Left lobe of liver (tissue), 1 donor: Measurements from ENCODE around the gene MAP3K4.

- PRO-cap = bidirectional peak, plus-strand start at chr6:160092919, minus-strand start at chr6:160092828
These were observed 28.6 kb upstream of the SLC22A1 start for GRCh38 chr6:160092588-160093851.

DNA sequence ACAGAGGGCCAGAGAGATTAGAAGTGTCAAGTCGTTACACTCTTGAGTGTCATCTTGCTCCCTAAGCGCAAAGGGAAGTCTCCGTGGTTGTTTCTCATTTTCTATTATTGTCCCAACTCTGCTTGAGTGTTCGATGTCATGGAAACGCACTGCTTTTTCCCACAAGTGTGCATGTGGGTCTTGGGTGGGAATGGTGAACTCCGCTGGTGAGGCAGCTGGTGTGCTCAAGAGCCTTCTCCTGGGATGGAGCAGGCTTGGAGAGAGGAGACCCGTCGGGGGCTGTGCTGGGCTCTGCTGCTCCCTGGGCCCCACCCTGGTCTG, 20.0 kb upstream of the SLC22A1 start:
- PRO-cap = no peak

DNA sequence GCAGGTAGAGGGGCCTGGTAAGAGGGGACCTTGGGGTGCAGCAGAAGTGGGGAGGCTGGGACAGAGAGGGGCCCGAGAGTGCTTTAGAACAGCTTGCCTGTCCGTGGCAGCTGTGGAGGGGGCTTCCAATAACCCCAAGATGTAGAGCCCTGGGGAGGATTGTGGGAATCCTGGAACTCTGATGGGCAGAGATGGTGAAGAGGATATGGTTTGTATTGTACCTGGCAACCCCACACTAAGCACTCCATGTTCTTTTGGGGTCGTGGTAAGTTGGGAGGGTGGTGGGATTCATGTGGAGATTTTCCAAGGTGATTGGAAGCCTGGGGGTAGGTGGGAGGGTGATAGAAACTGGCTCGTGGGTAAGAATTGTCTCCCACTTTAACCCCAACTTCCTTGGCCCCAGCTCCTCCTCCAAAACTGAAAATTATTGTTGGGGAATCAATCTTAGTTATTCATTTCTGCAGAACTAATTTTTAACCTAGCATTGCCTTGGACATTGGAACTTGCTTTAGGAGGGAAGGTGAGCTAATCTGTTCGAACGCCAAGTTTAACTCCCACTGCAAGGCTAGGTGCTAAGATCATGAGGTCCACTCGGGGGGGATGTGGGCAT, 3.3 kb downstream of the SLC22A1 start:
- PRO-cap = bidirectional peak, plus-strand start at position 544 of the sequence, minus-strand start at position 350 of the sequence

DNA sequence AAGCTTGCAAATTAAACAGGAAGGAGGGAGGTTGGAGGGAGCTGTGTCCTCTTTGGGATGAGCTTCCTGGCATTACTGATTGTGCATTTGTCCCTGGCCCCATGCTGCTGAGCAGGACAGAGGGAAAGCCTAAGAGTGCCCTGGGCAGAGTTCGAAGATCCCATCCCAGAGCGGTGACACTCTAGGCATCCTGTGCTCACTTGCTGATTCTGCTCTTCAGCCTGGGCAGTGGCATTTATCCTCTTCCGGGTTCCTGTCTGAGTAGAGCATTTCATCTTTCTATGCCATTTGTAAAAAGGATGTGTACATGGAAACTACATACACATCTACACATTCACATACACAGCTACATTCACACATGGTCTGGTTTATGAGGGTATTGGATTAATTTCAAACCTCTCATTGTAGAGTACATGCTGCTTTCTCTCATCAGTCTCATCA, 40.6 kb downstream of the SLC22A1 start:
- PRO-cap = unidirectional peak, plus-strand start at position 78 of the sequence; unidirectional peak, plus-strand start at position 147 of the sequence

DNA sequence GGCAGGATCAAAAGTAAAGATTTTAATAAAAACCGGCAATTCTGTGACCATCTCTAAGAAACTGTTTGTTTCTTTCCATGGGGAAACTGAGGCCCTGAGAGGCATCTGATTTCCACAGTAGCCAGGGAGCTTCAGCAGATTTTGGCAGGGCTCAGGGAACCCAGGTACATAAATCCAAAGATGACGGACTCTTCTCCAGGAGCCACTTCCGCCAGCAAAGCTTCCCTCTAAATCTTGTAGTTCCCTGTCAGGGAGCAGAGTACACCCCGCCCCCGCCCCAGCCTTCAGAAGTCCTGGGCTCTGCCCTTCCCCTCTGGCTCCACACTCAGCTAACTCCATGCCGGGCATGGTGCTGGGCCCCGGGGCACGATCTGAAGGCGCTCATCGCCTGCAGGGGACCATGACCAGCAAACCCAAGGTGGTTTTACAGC, 41.3 kb upstream of the SLC22A2 start:
- PRO-cap = no peak

- PRO-cap = no peak
These were observed 89.7 kb downstream of the SLC22A3 start for GRCh38 chr6:160437728-160438511.

- PRO-cap = no peak
These were observed 98.8 kb downstream of the SLC22A3 start for GRCh38 chr6:160446777-160447678.

GRCh38 chr6:160519822-160521055, 143.8 kb downstream of the LPA start:
- PRO-cap = bidirectional peak, plus-strand start at chr6:160520357, minus-strand start at chr6:160520312; unidirectional peak, minus-strand start at chr6:160520900

DNA sequence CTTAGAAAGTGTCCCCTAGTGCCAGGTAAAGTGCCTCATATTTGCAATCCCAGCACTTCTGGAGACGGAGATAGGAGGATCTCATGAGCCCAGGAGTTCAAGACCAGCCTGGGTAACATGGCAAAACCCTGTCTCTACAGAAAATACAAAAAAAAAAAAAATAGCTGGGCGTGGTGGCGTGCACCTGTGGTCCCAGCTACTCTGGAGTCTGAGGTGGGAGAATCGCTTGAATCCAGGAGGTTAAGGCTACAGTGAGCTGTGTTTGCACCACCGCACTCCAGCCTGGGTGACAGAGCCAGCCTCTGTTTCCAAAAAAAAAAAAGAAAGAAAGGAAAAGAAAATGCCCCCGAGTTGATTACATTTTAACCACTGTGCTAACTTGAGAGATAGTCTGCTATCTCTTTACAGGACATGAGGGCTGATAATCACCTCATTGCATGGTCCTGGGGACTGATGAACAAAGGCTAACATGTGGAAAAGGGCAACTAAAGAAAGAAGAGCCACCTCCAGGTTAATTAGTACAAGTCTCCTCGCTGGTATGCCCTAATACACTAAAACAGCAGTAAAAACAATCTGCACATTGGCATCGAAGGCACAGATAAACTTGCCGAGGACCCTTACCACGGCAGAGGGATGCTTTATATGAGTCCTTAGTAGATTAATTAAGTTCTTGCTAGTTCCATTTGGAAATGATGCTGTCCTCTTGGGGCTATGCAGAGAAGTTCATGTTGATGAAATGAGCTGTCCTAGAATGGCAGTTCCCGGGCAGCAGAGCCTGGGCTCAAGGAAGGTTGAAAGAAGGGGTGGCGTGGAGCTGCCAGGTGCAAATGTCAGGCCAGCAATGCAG, 4.2 kb upstream of the PLG start:
- PRO-cap = unidirectional peak, plus-strand start at position 407 of the sequence

DNA sequence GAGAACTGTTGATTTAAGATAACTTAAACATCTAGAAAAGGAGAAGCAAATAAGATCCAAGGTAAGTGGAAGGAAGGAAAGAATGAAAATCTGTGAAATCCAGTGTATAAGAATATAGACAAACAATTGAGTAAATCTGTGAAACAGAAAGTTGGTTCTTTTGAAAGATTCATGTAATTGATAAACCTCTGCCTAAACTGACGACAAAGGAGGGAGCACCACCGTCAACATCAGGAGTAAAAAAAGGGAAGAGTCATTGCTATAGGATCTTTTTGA, 24.7 kb downstream of the PLG start:
- PRO-cap = unidirectional peak, plus-strand start at position 198 of the sequence

GRCh38 chr6:160739858-160740470, 37.9 kb downstream of the PLG start:
- PRO-cap = no peak

GRCh38 chr6:160973343-160973861, 18.2 kb upstream of the MAP3K4 start:
- PRO-cap = no peak

DNA sequence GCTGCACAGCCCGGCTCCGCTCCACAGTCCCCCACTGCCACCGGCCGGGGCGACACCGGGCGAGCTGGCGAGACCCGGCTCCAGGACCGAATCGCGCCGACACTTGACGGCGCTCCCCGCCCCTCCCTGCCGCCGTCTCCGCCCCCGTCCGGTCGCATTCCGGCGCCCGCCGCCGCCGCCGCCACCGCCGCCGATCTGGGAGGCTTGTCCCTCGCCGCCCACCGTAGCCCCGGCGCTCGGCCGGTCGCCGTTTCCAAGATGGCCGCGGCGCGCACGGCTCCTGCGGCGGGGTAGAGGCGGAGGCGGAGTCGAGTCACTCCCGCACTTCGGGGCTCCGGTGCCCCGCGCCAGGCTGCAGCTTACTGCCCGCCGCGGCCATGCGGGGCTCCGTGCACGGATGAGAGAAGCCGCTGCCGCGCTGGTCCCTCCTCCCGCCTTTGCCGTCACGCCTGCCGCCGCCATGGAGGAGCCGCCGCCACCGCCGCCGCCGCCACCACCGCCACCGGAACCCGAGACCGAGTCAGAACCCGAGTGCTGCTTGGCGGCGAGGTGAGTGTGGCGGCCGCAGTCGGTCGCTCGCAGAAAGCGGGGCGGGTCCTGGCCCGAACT, at the start of gene MAP3K4:
TSS of gene MAP3K4 (plus strand) at position 235 of the 609 bp plus-strand sequence.
- PRO-cap = bidirectional peak, plus-strand start at position 235 of the sequence, minus-strand start at position 115 of the sequence

DNA sequence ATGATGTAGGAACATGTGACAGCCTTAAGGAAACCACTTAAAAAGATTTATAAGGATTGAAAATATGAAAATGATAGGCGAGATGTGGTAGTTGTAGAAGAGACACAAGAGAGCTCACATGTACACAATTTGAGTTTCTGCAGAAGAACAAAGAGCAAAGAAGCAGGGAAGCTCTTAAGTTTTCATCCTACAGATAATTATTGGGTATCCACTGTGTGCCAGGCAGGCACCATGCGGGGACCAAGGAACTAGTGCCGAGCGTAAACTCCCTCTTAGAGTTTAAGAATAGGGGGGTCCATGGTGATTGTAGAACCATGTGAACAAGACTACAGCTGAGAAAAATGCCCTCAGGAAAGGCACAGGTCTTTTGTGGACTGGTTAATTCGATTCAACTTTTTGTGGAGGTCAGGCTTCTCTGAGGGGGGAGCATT, 85.0 kb downstream of the MAP3K4 start:
- PRO-cap = no peak

DNA sequence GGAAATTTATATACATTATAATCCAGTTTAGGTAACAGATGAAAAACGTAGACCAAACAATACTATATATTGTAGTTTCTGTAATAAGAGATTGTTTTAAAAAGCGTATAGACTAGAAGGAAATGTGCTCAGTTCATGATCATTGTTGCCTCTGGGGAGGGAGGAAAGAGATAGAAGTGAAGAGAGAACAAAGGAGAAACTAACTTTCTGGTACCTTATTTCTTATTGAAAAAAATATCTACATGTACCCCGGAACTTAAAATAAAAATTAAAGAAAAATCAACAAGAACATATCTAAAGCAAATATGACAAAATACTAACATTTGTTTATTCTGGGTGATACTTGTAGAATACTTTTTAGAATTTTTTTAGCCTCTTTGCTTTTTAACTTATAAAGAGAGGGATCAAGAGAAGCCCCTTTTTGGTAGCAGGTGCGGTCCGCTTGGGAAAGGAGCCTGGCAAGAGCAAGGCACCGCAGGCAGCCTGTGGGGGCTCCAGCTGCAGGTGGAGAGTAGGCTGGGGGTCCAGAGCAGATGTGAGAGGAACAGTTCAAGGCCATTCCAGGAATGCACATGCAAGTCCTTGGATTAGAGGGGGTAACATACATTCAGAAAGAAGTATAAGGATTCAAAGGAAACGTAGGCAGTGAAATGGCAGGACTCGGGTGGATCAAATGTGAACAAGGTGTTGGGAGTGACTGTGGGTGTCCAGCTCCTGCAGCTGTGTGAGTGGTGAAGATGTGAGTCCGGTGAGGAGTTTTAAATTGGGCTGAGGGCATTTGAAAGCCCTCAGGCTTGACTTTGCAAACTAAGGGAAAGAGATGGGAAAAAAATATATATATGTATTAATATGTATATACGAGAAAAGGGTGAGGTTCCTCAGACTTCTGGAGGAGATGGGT, 85.7 kb downstream of the MAP3K4 start:
- PRO-cap = no peak

DNA sequence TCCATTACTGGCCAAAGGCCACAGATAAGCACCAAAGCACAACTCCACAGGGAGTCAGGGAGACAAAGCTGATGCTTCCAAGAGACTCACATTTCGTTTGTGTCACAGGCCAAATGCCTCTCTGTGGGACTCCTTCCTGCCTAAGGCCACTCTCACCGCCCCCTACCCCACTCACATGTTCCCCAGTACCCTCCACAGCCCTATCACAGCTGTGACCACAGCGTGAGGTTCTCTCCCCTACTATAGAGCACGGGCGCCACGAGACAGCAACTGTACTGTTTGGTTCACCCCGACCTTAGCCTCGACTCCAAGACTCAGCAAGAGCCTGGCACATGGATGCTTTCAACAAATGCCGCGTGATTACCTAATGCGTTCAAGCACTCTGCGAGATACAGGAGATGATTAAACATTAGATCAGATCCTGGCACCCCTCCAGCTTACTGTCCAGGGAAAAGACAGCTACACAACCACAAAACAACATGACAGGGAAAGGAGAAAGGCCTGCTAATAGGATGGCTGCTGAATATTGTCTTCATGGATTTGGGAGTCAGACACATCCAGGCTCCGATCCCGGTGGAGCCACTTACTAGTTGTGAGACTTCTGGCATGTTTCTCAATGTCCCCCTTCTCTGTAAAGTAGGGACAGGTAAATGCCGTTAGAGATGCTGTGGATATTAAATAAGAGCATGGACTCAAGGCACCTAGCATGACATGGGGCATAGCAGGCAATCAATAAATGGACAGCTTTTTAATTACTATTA, 105.4 kb downstream of the AGPAT4 start:
- PRO-cap = no peak

DNA sequence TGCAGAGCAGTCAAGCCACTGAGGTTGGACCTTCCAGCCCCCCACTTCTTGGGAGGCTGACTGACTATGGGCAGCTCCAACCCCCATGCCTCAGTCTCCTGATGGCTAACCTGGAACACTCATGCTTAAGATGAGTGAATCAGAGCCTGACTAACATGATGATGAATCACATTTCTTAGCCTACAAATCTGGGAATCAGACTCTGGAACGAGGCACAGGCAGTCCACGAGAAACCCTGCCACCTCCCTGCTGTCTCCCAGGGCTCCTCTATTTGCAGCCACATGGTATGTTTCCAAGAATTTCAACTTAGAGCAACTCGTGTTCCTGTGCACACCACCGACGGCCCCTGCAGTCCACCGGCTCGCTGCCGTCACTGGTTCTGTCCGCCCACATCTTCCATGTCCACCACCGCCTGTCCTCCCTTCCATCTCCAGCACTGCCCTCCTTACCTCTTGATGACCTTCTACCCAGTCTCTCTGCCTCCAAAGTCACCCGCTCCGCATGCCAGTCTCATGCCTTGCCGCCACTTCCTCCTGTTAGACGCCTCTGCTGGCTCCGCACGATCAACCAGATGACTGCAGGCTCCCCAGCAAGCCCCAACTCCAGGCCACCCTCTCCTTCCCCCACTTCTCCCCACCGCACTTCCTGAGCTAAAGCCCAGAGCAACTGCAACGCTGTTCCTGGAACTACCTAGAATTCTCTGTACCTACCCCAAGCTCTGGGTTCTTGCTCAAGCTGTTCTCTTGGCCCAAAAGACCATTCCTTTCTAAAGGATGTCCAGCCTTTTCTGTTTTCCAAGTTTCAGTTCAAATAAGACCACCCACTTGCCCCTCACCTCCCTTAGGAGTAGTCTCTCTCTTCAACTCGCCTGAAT, 87.5 kb downstream of the AGPAT4 start:
- PRO-cap = no peak

DNA sequence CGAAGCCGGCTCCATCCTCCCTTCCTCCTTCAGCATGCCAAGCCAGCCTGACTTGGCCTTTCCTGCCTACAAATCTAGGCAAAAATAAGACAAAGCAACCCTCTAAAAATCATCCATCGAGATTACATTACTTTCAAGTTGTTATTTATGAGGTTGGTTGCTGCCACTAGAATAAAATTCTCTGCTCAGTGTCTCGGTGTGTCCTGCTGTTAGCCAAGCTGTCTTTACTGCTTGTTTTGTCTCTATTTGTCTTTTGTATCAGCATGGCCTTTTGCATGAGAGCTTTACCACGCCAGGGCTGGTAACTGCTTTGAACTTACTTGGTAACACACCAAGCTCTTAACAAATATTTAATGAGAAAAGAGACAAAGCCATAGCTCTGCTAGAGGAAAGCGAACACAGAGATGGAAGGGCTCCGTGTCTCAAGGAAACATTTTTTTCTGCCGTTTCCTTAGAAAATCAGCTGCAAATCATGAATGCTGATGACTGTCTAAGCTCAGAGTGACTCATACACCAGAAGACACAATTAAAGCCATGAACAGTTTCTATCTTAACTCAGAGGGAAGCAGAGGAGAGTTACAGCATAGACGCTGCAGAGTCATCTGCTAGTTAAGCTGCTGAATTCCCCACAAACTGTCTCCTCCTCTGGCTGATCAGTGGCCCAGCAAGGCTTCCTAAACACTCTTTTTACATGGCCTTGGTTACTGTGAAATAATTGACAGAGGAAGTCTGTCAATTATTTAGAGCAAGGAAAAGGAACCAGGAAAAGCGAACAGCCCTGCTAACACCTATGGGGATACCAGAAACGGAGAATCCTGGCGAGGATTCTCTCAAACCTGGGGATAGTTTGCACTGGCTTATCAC, 44.8 kb downstream of the AGPAT4 start:
- PRO-cap = no peak

- PRO-cap = no peak
These were observed 409 bp upstream of the AGPAT4 start for GRCh38 chr6:161274355-161274584.

- PRO-cap = no peak
These were observed 749 bp upstream of the AGPAT4 start for GRCh38 chr6:161274585-161275034.